ENCODE measurements around a stretch of chr2.

DNA sequence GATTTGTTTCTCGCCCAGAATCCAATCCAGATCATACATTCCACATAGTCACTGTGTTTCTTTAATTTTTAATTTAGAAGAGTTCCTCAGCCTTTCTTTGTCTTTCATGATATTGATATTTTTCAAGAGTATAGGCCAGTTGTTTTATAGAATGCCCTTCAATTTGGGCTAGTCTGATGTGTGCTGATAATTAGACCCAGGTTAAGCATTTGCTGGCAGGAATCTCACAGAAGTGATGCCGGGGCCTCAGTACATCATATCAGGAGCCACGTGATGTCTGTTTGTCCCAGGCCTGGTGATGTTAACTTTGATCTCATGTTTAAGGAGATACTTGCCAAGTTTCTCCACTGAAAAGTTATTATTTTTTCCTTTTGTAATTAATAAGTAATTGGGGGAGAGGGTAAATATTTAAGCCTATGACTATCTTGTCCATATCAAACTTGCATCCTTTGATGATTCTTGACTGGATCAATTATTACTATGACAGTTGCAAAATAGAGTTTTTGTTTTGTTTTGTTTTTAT, 46.1 kb downstream of the SLC4A1AP start:
- PRO-cap, 7 experiments = no peak in any of the 7 experiments
- RAMPAGE, long total RNA, 2 experiments = no peak in any of the 2 experiments

- PRO-cap, 7 experiments = no peak in any of the 7 experiments
- RAMPAGE, long total RNA, 2 experiments = no peak in any of the 2 experiments
Measured at GRCh38 chr2:27720035-27720612, 51.4 kb upstream of the MRPL33 start.

GRCh38 chr2:27762824-27763087, 8.8 kb upstream of the MRPL33 start:
- PRO-cap, 7 experiments = no peak in any of the 7 experiments
- RAMPAGE, long total RNA, 2 experiments = no peak in any of the 2 experiments

GRCh38 chr2:27822935-27823660, 51.6 kb downstream of the MRPL33 start:
- PRO-cap, 7 experiments = no peak in any of the 7 experiments
- RAMPAGE, long total RNA, 2 experiments = no peak in any of the 2 experiments

DNA sequence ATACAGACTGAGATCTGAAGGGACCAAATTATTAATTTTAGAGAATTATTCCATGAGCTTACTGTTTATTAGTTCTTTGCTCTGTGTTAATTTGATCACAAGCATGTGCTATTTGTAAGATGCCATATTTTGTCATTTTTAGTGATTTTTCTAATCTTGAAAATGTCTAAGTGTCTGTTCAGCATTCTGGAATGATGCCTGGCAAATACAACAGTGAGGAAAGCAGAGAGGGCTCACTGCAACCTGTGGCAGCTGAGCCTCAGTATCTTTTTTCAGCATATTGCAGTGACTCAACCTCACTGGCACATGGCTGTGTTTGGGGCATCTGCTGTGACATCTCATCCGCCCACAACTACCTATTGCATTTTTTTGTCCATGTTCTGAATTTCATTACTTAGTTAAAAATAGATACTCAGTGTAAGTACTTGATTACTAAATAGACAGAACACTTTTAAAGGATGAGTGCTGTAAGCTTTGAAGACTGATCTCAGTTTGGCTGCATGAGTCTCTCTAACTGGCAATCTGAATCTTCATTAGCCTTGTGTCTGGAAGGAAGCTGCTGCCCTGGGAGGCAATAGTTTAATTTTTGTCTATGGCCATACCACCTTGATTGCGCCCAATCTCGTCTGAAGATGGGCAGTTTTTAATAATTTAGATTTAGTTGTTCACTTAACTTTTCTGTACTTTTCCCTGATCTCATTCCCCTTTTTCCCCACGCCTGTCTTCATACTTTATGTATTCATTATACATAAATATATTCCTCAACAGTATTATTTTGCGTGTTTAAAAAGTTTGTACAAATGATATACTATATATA, 10.8 kb downstream of the BABAM2 start:
- PRO-cap, 7 experiments = no peak in any of the 7 experiments
- RAMPAGE, long total RNA, 2 experiments = no peak in any of the 2 experiments

- PRO-cap, 7 experiments = no peak in any of the 7 experiments
- RAMPAGE, long total RNA, 2 experiments = no peak in any of the 2 experiments
Measured at GRCh38 chr2:28164207-28164708, 228.4 kb upstream of the FOSL2 start.

DNA sequence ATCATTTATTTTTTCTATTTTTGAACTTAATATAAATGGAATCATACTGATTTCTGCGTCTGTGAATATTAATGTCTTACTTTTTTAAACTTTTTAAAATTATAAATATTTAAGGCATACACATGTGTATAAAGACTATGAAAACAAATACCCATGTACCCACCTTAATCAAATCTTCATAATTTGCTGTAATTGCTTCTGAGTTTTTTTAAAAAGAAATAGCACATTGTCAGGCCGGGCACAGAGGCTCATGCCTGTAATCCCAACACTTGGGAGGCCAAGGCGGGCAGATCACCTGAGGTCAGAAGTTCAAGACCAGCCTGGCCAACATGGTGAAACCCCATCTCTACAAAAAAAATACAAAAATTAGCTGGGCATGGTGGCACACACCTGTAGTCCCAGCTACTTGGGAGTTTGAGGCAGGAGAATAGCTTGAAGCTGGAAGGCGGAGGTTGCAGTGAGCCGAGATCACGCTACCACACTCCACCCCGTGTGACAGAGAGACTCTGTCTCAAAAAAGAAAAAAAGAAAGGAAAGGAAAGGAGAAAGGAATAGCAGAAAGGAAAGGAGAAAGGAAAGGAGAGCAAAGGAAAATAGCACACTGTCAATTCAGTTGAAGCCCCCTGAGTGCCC, 103.3 kb upstream of the FOSL2 start:
- PRO-cap, 7 experiments = no peak in any of the 7 experiments
- RAMPAGE, long total RNA, 2 experiments = start-site peak on the plus strand in 1 of 2 experiments, centred at position 219 of the sequence, 5 reads per replicate

DNA sequence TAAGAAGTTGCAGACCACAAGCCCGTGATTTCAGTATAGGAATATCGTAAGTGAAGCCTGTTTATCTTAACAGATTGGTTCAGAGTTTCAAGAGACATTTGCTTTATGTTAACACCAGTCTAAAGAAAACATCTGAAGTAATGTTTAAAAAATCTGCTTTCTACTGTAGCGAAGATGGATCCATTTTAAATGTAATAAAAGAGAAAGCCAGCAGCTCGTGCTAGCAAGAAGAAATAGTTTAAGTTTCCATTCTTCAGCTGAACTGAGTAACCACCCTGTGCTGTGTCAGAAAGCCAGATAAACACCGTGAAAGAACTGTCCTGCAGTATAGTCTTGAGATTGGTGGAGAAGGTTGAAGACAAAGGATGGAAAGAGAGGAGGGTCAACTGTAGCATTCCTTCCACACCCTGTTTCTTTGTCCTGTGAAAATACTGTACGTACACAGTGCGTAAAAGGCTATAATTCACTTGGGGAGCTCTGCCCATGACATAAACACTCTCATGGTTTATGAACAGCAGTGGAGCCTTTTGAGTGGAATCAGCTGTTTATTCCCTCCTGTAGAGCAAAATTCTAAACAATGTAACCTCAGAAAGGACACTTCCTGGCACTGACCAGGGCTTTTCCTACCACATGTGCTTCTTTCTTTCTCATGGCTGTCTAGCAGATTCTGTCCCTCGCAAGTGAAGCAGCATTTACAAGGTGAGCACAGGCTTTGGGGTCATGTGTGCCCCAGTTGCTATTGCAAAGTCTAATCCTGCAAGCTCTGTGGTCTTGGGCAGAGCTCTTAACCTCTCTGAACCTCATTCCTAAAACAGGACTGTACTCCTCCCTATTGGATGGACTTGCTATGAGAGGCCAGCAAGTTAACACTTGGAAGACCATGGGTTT, 91.7 kb upstream of the FOSL2 start:
- PRO-cap, 7 experiments = peak in 4 of 7 experiments; most common plus-strand start position 328 of the sequence (in 1); most common minus-strand start position 299 of the sequence (in 2)
- RAMPAGE, long total RNA, 2 experiments = no peak in any of the 2 experiments

GRCh38 chr2:28344578-28345210, 48.0 kb upstream of the FOSL2 start:
- PRO-cap, 7 experiments = no peak in any of the 7 experiments
- RAMPAGE, long total RNA, 2 experiments = no peak in any of the 2 experiments

- PRO-cap, 7 experiments = no peak in any of the 7 experiments
- RAMPAGE, long total RNA, 2 experiments = no peak in any of the 2 experiments
Measured at GRCh38 chr2:28361082-28361736, 31.4 kb upstream of the FOSL2 start.

DNA sequence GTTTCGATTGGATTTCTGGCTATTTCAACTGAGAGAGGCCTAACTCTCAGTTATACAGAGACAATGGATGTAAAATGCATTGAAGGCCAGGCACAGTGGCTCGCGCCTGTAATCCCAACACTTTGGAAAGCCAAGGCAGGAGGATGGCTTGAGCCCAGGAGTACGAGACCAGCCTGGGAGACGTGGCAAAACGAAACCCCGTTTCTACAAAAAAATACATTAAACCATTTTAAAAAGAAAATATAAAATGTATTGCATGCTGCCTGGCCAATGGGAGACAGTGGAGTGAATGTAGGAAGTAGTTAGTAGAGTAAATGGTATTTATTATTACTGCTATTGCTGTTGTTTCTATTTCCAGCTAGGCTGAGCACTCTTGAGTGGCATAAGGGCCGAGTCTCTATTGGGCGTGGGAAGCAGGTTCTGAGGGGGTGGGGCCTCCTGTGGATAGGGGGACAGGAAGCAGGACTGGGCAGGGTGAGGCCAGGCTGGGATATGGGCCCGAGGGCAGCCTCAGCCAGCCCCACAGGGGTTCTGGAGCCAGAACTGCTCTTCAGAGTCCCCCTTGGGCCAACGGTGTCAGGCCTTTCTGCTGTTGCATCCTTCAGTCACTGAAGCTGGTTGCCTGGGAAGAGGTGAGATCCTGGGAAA, 26.9 kb upstream of the FOSL2 start:
- PRO-cap, 7 experiments = no peak in any of the 7 experiments
- RAMPAGE, long total RNA, 2 experiments = no peak in any of the 2 experiments

- PRO-cap, 7 experiments = no peak in any of the 7 experiments
- RAMPAGE, long total RNA, 2 experiments = no peak in any of the 2 experiments
Measured at GRCh38 chr2:28376945-28377683, 15.5 kb upstream of the FOSL2 start.

DNA sequence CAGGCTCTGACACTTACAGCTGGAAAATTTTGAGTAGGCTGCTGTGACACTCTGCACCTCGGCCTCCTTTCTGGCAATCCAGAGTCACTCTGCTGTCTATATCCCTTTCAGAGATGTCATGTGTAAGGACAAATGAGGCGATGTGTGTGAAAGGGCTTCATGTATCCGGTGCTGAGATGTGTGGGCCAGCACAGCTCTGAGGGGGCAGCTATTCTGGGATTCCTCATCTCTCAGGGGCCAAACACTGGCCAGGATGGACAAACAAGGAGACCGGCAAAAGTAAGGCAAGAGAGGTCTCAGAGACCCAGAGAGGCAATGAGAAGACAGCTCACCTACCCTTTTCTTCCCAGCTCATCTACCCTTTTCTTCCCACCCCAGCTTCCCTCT, 3.5 kb upstream of the FOSL2 start:
- PRO-cap, 7 experiments = no peak in any of the 7 experiments
- RAMPAGE, long total RNA, 2 experiments = no peak in any of the 2 experiments

DNA sequence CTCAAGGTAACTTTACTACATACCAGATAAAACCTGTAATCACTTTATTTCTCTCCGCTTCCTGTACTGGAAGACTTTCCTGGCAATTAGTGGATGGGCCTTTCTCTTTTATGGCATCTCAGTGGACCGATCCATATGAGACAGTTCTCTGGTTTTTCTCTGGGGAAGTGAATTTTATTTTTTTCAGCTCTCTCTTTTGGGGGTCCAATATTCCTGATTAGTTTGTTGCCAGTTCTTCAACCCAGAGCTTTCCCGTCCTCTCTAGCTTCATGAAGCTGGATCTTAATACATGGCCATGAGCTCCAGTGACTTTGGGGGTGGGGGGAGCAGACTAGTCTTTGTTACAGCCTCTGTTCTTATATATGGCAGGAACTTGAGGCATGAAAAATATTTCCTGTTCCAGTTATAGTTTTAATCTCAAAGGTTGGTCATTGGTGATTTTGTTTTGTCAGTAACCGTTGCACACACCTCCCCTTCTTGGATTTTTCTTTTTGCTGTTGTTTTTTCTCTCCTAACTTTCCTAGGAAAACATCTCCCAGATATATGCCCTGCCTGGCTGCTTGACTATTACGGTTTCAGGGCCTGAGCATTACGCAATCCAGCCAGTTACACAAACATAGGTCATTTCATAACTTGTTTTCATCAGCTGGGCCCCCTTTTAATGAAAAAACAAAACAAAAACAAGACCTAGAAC, 3.5 kb downstream of the FOSL2 start:
- PRO-cap, 7 experiments = peak in 6 of 7 experiments; most common plus-strand start position 308 of the sequence (in 2); most common minus-strand start position 577 of the sequence (in 5)
- RAMPAGE, long total RNA, 2 experiments = start-site peak on the plus strand in 1 of 2 experiments, centred at position 650 of the sequence, 23 reads per replicate; start-site peak on the minus strand in 2 of 2 experiments, centred at positions 328 to 569 of the sequence, 7 to 14 reads per replicate

- PRO-cap, 7 experiments = no peak in any of the 7 experiments
- RAMPAGE, long total RNA, 2 experiments = no peak in any of the 2 experiments
Measured at GRCh38 chr2:28413819-28414580, 21.3 kb downstream of the FOSL2 start.

DNA sequence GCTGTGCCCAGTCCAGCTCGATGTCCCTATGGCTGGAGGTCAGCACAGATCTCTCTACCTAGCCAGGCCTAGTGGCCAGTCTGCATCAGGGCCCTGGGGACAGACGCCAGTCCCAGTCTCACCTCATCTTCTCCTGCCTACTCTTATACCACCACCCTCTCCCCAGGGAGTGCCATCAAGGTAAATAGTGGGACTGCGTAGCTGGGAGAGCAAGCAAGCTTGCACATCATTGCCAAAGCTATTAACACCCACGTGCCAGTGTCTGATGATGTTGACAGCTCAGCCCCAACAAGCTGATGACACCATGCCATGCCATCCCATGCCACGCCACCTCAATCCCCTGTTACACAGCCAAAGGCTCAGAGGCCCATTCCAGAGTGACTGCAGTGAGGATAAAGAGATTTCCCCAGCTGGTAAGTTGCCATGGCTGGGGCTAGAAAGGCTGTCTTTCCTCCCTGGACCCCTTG, 7.5 kb upstream of the PLB1 start:
- PRO-cap, 7 experiments = no peak in any of the 7 experiments
- RAMPAGE, long total RNA, 2 experiments = no peak in any of the 2 experiments

- PRO-cap, 7 experiments = no peak in any of the 7 experiments
- RAMPAGE, long total RNA, 2 experiments = no peak in any of the 2 experiments
Measured at GRCh38 chr2:28577708-28578217, 81.9 kb downstream of the PLB1 start.

DNA sequence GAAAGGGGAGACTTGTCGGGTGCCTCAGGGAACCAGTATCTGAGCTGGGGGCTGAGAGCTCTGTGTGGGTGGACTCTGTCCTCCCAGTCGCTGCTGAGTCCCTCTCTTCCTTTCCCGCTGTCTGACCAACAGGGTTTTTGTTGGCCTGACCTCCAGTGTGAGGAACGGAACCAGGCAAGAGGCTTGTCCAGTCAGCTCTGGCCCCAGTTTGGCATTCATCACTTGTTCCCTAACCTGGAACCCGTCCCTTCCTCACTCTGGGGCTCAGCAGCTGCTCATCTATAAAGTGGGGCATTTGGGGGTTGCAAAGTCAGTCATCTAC, 116.3 kb downstream of the PLB1 start:
- PRO-cap, 7 experiments = no peak in any of the 7 experiments
- RAMPAGE, long total RNA, 2 experiments = no peak in any of the 2 experiments

DNA sequence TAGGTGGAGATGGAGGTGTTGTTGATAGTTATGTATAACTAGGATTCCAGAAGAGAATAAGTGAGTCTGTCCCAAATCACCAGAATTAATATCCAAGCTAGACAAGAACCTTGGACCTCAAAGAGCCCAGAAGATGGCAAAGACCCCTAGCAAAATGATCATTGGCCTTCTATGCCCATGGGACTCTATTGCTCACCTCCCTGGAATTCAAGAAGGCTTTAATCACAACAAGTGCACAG, 88.4 kb upstream of the PPP1CB start:
- PRO-cap, 7 experiments = no peak in any of the 7 experiments
- RAMPAGE, long total RNA, 2 experiments = no peak in any of the 2 experiments

- PRO-cap, 7 experiments = peak in 1 of 7 experiments; most common minus-strand start chr2:28755831 (in 1)
- RAMPAGE, long total RNA, 2 experiments = no peak in any of the 2 experiments
Measured at GRCh38 chr2:28755395-28756110, 3.9 kb downstream of the PPP1CB start.